GM23248 (cell line): Measurements from ENCODE around the gene KCNJ6.

DNA sequence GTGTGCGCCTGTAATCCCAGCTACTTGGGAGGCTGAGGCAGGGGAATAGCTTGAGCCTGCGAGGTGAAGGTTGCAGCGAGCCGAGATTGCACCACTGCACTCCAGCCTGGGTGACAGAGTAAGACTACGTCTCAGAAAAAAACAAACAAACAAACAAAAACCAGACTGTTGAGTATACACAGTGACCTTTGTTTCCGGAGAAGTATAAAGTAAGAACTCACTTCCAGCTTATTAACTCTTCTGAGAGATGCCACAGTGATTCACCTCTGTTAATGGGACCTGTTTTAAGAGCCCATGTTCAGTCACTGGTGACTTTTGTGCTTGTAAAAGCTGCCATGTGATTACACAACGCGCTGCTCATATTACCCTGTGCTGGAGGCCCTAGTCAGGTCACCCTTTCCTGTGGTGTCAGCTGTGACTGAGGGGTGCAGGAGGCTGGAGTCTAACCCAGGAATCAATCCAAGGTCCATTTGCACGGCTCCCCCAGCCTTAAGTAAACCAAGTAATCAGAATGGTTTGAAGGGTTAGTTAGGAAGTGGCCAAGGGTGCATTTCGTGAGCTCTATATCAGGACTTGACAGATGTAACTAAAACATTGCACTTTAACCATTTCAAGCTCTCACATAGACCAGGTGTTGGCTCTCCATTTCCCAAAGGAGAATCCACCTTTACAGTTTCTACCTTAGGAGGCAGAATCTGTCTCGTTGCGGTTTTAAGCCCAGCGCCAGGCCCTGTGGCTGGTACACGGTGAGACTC is 45.6 kb downstream of the DOP1B start:
- RAMPAGE, long total RNA: no peak

DNA sequence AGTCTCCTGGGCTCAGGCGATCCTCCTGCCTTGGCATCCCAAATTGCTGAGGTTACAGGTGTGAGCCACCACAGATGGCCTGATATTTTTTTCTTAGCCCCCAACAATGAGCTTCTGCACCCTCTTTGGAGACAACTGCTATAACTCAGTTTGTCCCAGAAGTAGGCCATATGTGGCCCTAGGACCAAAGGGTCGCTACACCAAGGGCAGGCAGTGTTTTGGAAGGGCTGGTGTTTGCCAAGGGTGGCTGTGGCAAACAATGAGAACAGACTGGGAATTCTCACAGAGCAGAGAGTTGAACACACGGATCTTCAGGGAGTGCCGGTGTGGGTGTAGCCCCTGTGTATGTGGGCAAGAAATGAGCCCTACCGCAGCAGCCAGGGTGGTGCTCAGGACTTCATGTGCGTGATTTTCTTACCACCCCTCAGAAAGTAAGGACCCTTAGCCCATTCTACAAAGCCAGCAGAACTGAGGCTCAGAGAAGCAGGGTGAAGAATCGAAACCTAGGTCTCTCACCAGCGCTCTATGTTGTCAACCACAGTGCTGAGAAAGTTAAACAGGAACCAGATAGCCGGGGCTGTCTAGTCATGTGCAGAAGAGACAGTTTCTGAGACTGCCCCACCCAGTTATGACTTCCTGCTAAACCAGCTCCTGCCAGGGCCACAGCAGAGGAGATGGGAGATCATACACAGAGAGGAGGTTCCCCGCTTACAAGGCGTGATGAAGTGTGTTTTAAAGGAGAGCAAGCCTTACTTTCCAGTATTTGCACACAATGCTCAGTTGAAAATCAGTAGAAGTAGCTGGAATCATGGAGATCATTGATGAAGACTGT is 22.0 kb upstream of the MORC3 start:
- RAMPAGE, long total RNA: no peak

- RAMPAGE, long total RNA: no peak
Observed at GRCh38 chr21:36347443-36348114, 27.6 kb downstream of the MORC3 start.

DNA sequence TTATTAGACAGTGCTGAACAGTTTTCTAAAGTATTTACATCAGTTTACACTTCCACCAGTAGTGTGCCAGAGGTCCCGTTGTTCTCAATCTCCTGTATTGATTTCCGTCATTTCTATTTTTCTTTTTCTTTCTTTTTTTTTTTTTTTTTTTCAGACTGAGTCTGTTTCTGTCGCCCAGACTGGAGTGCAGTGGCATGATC is 2.9 kb upstream of the CHAF1B start:
- RAMPAGE, long total RNA: no peak

- RAMPAGE, long total RNA: no peak
Observed at GRCh38 chr21:37103463-37104038, 30.5 kb downstream of the TTC3 start.

DNA sequence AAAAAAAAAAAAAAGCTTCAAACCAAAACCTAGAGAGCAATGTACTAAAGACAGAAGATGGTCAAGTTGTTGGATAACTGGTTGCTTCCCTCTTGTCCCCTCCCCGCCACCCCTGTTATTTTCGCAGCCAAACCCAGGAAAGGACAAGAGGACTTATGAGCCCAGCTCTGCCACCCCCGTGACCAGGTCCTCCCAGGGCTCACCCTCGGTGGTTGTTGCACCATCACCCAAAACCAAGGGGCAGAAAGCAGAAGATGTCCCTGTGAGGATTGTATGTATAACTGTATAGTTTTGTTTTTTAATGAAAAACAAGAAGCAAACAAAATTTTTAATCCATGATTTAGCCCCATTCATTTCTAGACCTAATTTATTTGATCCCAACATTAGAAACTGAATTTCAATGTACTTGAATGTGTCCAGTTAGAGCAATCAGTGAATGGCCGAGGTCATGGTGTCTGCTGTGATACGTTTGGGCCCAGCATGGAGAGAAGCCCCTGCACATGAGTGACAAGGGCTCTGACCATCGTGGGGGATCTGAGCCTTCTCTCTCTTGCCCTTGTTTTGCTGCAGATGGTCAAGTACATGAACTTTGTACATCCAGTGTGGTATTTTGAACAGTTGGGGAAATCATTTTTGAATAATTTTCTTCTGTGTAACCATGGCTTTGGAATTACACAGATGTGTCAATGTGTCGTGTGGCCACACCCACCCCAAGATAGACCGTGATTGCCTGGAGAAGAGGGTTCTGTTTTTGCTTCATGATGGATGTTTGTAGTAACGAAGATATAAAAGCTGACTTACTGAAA is 69.2 kb downstream of the VPS26C start:
- RAMPAGE, long total RNA: no peak

- RAMPAGE, long total RNA: no peak
Observed at GRCh38 chr21:37266768-37267224, 338 bp downstream of the VPS26C start.

DNA sequence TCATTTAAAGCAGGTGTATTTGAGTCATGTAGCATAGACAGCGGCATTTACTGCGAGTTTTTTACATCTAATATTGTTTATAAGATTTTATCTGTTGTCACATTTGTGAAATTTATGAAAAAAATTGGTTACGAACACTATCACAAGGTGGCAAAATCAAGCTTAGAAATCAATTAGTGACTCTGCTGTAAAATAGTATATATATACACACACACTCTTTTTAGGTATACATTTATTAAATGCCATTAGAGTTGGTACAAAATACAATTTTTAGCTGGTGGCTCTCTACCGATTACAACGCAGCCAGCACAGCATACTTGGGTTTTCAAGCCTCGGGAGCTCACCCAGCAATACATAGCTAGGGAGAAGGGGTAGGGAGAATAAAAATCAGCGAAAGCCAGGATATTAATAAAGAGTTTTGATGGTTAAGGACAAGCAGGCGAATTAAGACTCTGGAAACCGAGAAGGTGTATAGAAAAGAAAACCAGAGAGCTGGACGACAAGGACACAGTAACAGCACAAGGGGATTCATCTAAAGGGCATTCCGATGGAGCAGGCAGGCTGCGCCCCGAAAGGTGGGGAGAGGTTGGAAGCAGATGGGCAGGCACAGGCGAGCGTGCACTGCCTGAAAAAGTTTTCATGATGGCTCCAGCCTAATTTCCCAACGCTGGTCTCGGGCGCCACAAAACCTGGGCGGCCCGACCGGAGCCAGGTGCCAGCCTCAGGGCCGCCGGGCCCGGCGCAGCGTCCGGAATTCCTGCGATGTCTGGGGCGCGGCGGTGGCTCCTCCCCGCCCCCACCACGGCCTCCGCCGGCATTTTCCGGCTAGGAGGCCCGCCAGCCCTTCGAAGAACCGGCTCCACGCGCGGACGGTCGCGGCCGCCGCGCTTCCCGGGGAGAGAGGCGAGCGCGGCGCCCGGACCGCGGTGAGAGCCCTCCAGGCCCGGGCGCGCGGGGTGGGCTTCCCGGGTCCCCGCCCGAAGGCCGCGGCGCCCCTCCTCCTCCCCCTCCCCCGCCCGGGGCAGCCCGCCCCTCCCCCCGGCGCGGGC is 989 bp upstream of the DYRK1A start:
- RAMPAGE, long total RNA: no peak

GRCh38 chr21:37367877-37368573 is 1.5 kb downstream of the DYRK1A start:
- RAMPAGE, long total RNA: no peak

GRCh38 chr21:37392497-37393049 is 26.0 kb downstream of the DYRK1A start:
- RAMPAGE, long total RNA: no peak

- RAMPAGE, long total RNA: no peak
Observed at GRCh38 chr21:37396302-37396635, 29.7 kb downstream of the DYRK1A start.

- RAMPAGE, long total RNA: no peak
Observed at GRCh38 chr21:37433681-37434331, 67.2 kb downstream of the DYRK1A start.

GRCh38 chr21:37533030-37533797 is 166.6 kb downstream of the DYRK1A start:
- RAMPAGE, long total RNA: no peak

DNA sequence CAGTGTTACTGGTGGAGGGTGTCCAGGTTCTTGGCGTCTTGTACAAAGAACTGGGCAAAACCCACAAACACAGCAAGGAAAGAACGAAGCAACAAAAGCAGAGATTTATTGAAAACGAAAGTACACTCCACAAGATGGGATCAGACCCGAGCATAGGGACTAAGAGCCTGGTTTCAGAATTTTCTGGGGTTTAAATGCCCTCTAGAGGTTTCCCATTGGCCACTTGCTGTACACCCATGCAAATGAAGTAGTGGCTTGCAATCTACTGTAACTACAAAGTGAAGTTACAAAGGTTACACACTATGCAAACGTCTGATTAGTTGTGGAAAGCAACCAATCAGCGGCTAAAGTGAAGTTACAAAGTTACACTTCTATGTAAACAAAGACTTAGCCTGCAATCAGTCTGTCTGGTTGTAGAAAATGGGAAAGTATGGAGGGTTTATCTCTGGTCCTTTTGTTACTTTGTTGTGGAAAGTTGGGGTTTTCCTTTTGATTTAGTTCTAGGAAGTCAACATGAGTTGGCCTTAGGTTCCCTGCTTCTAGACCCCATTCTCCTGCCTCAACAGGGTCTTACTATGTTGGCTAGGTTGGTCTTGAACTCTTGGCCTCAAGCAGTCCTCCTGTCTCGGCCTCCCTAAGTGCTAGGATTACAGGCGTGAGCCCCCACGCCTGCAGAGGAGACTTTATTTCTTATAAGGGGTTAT is 199.3 kb downstream of the DYRK1A start:
- RAMPAGE, long total RNA: no peak

GRCh38 chr21:37580475-37581062 is 214.0 kb downstream of the DYRK1A start:
- RAMPAGE, long total RNA: no peak

GRCh38 chr21:37915848-37916837 is at the start of gene KCNJ6:
TSS of gene KCNJ6 (minus strand) at chr21:37916457.
- RAMPAGE, long total RNA: no peak

GRCh38 chr21:38171508-38171843 is 85.3 kb upstream of the KCNJ15 start:
- RAMPAGE, long total RNA: no peak

DNA sequence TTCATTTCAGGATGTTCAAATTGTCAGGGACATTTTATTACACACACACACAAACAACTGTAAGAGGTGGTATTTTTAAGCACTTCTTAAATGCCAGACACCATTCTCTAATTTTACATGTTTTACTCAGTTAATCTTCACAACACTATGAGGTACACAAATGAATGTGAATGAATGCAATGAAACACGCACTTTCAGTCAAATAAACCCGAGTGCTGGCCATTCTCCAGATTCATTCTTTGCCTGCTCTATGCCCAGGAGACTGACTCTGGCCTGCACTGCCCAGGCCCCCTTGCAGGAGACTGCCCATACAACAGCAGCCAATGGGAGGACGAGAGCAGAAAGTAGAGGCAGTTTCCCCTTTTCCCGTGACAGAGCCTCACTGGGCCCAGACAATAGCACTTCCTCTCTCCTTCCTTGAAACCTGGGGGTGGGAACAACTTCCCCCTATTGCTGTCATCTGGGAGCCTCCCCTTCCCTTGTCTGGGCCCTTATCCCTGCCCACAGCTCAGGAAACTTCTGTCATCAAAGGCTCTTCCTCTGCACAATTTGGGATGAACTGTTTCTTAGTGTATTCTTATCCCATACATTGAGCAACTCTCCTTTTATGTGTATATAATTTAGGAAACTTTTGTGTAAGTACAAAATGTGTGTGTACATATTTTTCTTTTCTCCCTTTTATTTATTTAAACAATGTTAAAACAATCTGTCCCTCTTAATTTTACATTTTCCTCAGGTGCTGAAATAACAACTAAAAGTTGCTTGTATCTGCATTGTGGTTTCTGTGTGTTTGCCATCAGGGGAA is 60.8 kb upstream of the KCNJ15 start:
- RAMPAGE, long total RNA: no peak

DNA sequence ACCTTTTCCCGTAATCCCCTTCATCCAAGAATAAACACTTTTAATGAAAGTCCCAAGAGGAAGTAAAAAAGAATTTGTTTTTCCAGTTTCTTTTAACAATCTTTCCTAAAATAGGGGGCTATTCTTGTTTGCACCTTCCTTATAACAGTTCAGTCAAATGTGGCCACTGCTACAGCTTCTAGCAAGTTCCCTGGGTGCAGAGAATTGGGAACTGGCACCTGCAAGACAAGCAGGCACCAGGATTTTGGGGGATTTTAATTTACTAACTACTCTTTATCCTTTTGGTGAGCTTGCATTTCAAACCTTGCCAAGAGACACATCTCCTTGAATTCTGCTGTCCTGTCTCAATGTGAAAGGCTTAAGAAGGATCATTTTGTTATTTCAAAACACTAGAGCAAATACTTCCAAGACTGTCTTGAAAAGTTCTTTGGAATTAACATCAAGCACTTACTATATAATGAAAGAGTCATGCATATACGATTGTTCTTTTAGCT is 43.7 kb upstream of the KCNJ15 start:
- RAMPAGE, long total RNA: no peak

- RAMPAGE, long total RNA: no peak
Observed at GRCh38 chr21:38272245-38272839, 15.6 kb downstream of the KCNJ15 start.